Hepatocyte (in vitro differentiated cells and primary cell): ENCODE measurements around the genes GPR63, PRDM13 and ASCC3.

- RAMPAGE, long total RNA, result no peak
- RRBS, result no CpG with 5 or more reads among the region's 11 CpGs
Measured at GRCh38 chr6:89630422-89631060, 8.0 kb downstream of the LYRM2 start.

DNA sequence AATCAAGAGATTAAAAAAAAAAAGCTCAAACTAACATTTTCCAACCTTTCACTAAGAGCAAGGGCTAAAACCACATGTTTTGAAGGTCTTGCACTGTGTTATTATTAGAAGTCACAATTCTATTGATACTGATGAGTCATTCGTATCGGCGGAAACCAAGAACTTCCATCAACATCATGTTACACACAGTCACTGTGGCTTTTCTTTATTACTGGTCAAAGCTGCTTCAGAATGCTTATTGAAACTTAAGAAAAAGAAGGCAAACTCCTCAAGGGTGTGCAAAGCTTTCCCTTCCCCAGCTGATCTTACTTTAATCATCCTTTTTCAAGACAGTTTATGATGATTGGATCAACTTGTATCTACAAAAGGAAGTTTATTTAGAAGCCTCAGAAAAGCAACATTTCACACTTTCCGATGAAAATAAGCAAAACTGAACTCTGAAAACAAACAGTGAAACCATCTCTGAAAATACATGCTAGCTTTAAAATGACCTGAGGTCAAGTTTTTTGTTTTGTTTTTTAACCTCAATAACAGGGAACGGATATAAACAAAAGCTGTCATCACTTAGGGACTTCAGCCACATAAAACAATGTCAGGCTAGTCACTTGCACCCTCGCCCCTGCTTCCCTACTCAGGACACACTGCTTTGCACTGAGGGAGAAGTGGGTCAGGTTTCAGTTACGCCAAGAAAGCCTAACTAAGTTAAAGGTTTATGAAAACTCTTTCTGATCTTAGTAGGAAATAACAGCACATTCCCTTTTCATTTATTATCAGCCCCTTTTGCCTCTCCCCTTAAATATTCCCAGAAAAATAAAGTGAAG is 11.7 kb downstream of the BACH2 start:
- RAMPAGE, long total RNA, result no peak
- RRBS, result no CpG with 5 or more reads among the region's 7 CpGs

- RAMPAGE, long total RNA, result no peak
- RRBS, result no CpG with 5 or more reads among the region's 12 CpGs
Measured at GRCh38 chr6:90285544-90286576, 10.8 kb downstream of the BACH2 start.

GRCh38 chr6:90291460-90292076 is 5.1 kb downstream of the BACH2 start:
- RAMPAGE, long total RNA, result no peak
- RRBS, result no CpG with 5 or more reads among the region's 5 CpGs

DNA sequence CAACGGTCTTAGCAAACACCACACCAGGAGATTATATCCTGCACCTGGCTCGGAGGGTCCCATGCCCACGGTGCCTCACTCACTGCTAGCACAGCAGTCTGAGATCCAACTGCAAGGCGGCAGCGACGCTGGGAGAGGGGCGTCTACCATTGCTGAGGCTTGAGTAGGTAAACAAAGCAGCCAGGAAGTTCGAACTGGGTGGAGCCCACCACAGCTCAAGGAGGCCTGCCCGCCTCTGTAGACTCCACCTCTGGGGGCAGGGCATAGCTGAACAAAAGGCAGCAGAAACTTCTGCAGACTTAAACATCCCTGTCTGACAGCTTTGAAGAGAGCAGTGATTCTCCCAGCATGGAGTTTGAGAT is 24.5 kb downstream of the MAP3K7 start:
- RAMPAGE, long total RNA, result no peak
- RRBS, result no CpG with 5 or more reads among the region's 9 CpGs

DNA sequence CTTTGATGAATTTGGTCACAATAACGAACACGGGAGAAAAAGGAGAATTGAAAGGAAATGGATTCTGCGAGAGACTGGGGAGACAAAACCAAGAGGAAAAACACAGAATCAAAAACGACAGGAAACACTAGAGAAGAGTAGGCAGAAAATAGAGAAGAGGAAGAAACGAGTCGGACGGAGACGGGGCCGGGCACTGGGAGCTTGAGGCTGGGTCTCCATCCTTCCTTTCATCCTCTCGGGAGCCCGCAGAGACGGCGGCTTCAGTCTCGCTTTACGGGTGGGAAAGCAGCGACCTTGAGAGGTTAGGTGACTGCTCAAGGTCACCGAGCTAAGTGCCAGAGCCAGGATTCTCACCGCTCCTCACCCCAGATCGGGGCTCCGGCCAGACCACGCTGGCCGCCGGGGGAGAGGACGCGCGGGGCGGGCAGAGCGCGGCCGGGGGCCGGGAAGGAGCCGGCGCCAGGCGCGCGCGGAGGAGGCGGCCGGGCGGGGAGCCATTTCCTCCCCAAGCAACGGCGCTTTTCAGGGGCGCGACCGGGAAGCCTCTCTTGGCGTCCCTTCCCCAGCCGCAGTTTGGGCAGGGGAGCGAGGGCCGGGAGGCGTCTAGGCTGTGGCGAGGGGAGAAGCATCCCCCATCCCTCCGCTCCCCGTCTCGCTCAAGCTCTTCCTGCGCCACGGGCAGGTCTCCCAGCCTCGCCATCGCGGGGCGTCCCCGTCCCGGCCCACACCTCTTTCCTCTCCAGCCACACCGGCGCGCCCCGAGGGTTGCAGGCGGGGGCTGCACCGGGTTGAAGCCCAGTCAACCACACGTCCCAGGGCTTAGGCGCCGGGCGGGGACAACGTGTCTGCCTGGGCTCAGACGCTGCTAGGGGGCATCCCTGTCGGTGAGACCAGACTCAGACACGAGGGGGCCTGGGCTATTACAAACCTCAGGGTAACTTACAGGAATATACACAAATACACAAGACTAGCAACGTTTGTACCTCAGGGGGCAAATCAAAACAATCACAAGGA is 24.1 kb upstream of the MAP3K7 start:
- RAMPAGE, long total RNA, result no peak
- RRBS, result 2% methylated on average over 28 of the region's 77 CpGs

DNA sequence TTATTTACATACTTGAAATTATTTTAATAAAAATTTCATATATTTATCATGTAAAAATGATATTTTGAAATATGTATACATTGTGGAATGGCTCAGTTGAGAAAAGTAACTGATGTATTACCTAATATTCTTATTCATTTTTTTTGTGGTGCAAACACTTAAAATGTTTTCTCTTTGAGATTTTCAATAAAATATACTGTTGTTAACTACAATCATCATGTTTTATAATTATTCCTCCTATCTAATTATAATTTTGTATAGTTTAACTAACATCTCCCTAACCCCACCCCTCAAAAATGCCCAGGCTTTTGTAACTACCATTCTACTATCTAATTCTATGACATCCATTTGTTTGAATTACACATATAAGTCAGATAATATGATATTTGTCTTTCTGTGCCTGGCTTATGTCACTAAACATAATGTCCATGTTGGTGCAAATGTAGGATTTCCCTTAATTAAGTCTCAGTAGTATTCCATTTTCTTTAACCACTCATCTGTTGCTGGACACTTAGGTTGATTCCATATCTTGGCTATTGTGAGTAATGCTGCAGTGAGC is 544.0 kb downstream of the EPHA7 start:
- RAMPAGE, long total RNA, result no peak

DNA sequence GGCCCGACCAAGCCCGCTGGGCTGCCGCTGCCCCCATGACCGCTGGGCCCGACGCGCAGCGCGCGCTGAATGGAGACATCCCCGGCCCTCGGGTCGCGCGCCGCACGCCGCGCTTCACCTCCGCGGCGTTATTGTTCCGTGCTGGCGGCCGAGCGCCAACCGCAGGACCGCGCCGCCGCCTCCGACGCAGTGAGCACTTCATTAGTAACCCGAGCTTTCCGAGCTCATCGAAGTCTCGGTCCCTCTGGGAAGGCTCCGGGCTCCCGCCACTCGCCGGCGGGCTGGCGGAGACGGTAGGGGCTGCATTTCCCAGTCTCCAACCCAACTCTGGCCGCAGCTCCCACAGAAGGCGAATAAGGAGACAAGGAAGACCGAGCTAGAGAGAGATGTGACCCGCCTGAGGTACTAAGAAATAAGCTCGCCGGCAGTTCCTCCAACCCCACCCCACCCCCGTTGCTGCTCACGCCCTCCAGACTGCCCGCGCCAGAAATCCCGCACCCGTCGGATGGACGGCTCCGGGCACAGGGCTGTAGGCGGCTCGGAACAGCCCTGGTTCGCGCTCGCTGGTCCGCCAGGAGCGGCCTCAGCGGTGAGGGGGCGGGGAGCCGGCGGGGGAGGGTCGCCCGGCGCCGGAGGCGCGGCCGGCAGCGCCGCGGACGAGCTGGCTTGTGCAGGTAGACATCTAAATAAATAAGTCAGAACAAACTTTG is 686 bp downstream of the EPHA7 start:
- RAMPAGE, long total RNA, result no peak
- RRBS, result 2% methylated on average over 13 of the region's 81 CpGs

GRCh38 chr6:93994981-93995361 is 575.6 kb upstream of the EPHA7 start:
- RAMPAGE, long total RNA, result no peak
- RRBS, result no CpG with 5 or more reads among the region's 1 CpG

DNA sequence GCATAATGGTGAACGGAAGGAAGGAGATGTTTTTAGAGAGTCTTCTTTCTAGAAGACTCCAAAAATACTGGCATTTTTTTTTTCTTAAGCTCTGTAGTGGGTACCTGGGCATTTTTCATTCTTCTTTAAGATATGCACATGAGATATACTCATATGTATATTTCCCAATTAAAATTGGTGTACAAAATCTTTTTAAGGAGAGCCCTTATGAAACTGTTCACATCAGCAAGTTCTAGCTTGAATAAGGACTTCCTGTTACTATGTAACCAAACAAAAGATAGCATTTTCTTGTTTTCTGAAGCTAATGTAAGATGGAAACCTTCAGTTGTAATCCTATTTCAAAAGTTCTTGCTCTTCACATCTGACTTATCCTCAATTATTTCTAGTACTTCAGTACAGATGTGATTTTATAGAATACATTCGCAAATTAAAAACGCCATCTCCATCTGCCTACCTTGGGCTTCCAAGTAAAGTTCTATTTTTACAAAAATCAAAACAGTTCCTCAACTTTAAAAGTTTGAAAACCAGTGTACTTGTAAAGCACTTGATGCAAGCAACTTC is 616 bp upstream of the MANEA start:
- RAMPAGE, long total RNA, result no peak
- RRBS, result no CpG with 5 or more reads among the region's 3 CpGs

- RAMPAGE, long total RNA, result no peak
- RRBS, result no CpG with 5 or more reads among the region's 9 CpGs
Measured at GRCh38 chr6:96836668-96836834, 726 bp downstream of the GPR63 start.

- RAMPAGE, long total RNA, result no peak
- RRBS, result 3% methylated on average over 32 of the region's 95 CpGs
Measured at GRCh38 chr6:96836835-96837930, at the start of gene GPR63. TSS of gene GPR63 (minus strand) at chr6:96837477.

- RAMPAGE, long total RNA, result no peak
- RRBS, result 2% methylated on average over 20 of the region's 54 CpGs
Measured at GRCh38 chr6:99349717-99350318, 344 bp upstream of the FAXC start.

DNA sequence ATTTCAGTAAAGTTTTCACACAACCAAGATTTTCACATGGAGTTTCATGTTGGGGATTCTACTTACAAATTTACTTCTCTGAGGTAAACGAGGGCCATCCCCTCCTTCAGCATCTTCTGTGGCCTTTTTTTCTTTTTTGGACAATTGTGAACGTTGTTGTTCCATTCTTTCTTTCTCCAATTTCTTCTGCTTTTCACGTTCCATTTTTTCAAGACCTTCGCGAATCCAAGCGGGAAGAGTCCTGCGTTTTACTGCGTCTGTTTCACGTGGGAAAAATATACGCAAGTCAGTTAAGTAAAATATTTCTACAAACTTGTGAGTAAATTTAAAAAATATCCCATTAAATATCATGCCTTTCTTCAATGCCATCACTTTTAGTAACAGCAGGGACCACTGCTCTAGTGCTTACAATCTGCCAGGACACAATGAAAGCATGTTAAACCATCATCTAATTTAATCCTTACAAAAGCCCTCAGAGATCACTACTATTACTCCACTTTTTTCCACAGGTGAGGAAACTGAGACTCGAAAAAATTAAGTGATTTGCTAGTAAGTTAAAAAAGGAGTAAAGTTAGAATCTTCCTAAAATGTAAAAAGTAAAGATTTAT is 14.1 kb upstream of the COQ3 start:
- RAMPAGE, long total RNA, result no peak
- RRBS, result no CpG with 5 or more reads among the region's 11 CpGs

DNA sequence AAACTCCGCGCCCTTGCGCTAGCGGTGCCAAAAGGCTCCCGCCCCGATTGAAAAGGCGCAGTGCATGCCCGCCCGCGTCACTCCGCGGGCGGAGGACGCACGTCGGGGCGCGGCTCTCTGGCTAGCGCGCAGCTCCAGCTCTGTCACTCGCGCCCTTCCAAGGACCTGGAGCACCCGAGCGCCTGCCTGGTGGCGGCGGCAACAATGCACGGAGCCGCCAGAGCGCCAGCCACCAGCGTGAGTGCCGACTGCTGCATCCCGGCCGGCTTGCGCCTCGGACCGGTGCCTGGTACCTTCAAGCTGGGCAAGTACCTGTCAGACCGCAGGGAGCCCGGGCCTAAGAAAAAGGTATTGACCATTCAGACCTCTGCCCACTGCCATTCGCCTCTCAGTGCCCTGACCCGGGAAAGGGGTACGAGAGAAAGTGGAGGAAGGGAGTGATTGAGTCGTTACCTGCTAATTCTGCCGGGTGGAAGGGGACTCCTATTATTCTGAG is at the start of gene PRDM13:
PRDM13 (plus strand) TSS at position 3 of the 496 bp plus-strand sequence.
- RAMPAGE, long total RNA, result no peak
- RRBS, result 3% methylated on average over 5 of the region's 43 CpGs

DNA sequence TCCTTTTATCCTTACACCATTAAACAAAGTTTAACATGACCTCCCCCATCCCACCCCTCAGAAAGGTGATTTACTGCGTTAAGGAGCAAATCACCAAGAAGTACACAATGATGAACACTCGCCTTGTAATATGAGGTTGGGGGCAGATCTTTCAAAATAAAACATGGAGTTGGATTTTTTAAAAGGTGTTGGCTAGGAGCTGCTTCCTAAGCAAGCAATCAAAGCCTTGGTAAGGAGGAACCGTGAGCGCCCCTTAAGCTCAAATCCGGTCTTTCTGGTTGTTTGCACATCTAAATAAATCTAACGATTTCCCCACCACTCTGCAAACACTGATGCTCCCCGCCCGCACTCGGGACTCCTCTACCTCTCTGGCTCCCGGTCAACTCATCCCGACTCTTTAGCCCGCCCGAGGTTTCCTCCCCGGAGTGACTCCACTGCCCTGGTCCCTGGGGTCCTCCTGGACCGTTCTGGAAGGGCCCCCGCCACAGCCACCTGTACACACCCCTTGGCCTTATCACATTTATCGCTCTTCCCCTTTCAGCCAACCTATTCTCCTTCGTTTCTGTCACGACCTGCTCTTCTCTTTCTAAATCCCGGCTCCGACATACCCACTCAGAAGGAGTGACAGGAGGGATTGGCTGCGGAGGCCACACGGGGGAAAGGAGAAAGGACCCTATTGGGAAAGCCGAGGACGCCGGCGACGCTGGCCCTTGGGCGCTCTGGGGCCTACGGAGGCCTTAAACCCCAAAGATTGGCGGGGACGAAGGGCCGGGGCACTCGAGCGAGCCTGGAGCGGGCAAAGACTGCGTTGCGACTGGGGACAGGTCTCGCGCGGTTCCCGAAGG is 9.6 kb downstream of the SIM1 start:
- RAMPAGE, long total RNA, result no peak
- RRBS, result 9% methylated on average over 16 of the region's 42 CpGs

- RAMPAGE, long total RNA, result no peak
- RRBS, result no CpG with 5 or more reads among the region's 4 CpGs
Measured at GRCh38 chr6:100487944-100488295, 23.2 kb upstream of the SIM1 start.

GRCh38 chr6:100741091-100741764 is 139.9 kb downstream of the ASCC3 start:
- RAMPAGE, long total RNA, result no peak
- RRBS, result no CpG with 5 or more reads among the region's 3 CpGs

- RAMPAGE, long total RNA, result start-site peak on the plus strand at chr6:100881446-100881485, 40 and 16 reads in 2 replicates
- RRBS, result 1% methylated on average over 40 of the region's 86 CpGs
Measured at GRCh38 chr6:100880650-100881688, at the start of gene ASCC3. TSS of gene ASCC3 (minus strand) at chr6:100881329.

GRCh38 chr6:101399312-101399772 is 5.8 kb downstream of the GRIK2 start:
- RAMPAGE, long total RNA, result no peak
- RRBS, result 3% methylated on average over 10 of the region's 27 CpGs